Left common carotid artery plus branches (tissue), 1 donor: Measurements from ENCODE around the gene RPL37A.

GRCh38 chr2:216464370-216464734 lies 34.3 kb upstream of the RPL37A start:
- PRO-cap, result no peak

DNA sequence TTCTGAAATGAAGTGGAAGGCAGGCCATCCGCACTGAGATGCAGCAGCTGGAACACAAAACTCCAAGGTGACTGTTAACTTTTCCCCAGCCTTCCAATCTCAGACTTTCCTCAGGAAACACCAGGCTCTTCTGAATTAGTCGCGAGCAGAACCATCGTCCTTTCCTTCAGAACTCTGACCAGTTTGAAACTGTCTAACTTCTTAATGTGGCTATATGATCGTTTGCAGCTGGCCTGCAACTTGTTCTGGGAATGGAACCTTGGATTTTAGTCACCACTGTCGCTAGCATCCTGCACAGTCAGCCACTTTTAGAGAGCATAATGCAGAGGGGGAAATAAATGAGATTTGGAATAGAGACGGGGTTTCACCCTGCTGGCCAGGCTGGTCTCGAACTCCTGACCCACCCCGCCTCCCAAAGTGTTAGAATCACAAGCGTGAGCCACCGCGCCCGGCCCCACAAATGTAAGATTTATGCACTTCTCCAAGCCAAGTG lies 511 bp upstream of the RPL37A start:
- PRO-cap, result no peak

GRCh38 chr2:216498580-216499670 lies at the start of gene RPL37A:
TSS of gene RPL37A (plus strand) at chr2:216498844.
- PRO-cap, result bidirectional peak, plus-strand start at chr2:216498844, minus-strand start at chr2:216498721

DNA sequence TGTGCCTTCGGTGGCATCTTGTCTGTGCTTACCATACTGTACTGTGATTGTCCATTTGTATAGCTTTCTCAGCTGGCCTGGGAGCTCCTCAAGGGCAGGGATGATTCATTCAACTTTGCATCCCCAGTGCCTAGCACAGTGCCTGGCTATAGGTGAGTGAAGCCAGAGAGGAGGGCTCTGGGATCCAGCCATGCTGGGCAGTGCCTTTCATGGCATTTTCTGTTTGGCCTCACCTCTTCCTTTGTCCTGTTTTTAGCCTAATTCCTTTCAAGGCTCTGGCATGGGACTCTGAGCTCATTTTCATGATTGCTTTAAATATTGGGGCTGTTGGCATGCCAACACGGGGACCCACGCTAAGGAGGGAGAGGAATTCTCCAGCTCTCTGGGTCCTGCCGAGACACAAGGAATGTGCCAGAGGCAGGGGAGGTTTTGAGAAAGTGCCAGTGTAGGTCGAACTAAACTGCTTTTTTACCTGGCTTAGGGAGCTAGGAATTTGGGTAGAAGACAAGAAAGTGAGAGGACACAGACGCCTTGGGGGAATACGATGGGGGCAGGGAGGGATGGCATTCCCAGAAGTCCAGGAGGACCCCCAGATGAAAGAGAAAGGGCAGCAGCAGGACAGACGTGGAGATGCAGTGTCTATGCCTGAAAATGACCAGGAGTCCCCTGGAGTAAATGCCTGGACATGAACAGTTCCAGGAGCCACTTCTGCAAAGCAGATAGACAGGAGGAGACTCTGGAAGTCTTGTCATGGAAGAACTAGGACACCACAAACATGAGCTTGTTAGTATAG lies 42.3 kb downstream of the RPL37A start:
- PRO-cap, result no peak

DNA sequence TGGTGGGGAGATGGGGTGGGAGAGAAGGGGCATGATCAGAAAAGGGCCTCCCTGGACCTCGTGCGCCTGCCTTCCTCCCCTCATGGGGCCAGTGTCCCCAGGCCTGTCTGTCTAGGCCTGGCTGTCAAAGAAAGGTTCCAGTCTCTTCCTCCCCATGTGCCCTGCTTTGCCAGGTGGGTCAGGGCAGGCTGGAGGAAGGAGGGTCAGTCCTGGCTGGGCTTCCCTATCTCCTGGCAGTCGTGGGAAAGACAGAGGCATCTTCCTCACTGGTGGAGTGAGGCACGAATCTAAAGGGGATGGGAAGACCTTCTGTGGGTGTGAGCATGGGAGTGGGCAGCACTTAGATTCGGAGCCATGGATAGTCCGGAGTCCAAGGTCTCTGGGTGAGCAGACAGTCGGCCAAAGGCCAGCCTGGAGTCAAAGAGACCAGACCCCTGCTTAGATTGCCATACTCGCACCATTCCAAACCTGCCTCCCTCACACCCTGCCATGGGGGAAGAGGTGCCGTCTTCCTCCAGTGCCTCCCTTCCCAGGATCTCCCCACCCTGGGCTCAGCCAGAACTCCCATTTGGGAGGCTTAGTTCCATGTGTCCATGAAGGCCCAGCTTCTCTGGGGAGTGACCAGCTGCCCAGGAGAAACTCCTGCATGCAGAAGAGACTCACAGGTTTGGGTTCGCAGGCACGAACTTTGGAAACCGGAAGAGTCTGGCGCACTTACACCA lies 21.9 kb downstream of the IGFBP5 start:
- PRO-cap, result no peak

DNA sequence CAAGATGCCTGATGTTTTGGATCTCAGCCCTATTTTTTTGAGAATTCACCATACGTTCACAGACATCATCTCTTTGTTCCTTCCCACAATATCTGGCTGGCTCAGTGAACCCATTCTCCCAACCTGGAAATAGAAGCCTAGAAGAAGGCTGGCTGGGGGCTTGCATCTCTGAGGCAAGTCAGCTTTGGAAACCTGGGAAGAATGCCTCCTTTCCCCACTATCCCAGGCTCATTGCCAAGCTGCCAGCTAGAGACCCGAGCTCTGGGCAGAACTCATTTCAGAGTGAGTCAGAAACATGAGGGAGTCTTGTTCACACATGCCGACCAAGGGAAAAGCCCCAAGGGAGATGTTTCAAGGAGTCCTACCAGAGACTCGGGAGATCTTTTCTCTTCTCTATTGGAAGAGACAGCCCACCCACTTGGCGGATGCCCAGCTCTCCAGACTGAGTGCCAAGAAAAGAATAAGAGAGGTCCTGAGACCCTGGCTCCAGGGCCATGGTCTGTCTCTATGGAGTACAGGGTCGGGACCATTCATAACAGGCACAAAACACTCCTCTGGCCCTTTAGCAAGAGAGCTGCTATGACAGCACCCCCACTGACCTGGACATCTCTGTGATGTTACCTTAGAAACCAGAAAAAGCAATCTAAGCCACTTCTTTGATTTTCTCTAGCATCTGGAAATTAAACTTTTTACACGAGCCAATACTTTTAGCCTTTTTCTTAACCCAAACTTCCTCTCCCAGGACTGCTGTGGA lies 18.3 kb upstream of the IGFBP5 start:
- PRO-cap, result no peak

GRCh38 chr2:216810453-216810961 lies 49.4 kb downstream of the TNP1 start:
- PRO-cap, result no peak

GRCh38 chr2:217357773-217358384 lies 498.0 kb upstream of the TNP1 start:
- PRO-cap, result no peak

- PRO-cap, result no peak
Observed at GRCh38 chr2:217419129-217419690, 559.3 kb upstream of the TNP1 start.

- PRO-cap, result no peak
Observed at GRCh38 chr2:217555744-217555920, 447.2 kb downstream of the TNS1 start.

DNA sequence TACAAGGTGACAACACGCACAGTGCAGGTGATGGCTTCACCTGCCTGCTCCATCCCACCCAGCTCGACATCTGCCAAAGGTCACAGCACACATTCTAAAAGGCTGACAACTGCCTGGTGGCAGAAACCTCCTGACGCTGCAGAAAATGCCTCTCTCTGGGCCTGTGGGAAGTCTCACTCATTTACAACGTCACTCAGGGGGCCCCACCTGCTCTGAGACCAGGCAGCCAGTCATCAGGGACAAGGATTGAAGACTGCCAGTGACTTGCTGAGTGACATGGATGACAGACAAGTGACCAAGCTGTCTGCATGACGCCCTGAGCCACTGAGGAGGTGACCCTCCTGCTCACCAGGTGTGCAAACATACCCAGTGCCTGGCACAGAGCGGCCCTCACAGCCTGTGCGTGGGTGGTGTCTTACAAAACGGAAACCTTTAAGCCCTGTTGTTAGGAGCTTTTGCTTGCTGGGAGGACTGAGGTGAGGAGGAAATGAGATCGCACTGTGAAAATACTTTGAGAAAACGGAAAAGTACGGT lies 392.4 kb downstream of the TNS1 start:
- PRO-cap, result no peak

- PRO-cap, result no peak
Observed at GRCh38 chr2:217653193-217653802, 349.5 kb downstream of the TNS1 start.

DNA sequence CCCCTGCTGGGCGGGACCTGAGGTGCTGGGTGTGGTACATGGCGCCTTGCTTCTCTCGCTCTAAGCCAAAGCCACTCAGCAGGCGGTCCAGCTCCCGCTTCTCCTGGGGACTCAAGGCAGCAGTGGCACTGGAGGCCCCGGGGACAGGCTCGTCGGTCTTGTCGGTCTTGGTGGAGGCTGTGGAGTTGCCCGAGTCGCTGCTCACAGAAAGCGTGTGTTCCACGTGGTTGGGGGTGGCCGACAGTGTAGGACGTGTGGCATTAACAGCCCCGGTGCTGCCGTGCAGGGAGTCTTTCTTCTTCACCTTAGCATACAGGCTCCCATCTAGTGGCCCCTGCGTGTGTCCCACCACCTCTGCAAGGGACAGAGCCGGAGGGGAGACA lies 154.1 kb downstream of the TNS1 start:
- PRO-cap, result no peak

DNA sequence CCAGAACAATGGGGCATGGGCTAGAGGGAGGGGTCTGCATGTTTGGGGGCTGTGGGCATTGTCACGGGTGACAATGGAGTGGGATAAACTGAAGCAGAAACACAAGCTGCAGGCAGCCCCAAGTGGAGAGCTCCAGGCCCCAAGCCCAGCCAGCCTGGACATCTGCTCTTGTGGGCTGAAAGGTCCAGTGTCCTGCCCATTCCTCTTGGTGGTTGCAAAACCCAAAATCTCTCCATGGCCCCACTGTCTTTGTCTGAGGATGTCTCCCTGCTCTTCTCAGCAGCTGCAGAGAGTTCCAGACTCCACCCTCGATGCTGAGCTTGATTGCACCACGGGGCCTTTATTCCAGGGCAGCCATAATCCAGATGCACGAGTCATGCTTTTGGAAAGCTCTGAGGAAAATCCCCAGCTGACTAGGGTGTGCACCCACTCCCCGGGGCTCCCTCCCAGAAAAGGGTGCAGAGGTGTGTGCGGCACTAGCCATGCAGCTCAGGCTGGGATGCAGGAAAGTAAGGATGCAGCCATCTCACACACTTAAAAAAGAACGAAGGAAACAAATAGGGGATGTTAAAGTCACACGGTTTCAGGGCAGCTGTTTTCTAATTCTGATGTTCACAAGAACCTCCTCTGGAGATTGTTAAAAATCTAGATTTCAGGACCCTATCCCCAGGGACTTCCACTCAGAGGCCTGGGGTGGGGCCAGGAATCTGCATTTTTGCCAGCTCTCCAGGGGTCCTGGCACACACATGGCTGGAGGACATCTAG lies 149.2 kb downstream of the TNS1 start:
- PRO-cap, result no peak

DNA sequence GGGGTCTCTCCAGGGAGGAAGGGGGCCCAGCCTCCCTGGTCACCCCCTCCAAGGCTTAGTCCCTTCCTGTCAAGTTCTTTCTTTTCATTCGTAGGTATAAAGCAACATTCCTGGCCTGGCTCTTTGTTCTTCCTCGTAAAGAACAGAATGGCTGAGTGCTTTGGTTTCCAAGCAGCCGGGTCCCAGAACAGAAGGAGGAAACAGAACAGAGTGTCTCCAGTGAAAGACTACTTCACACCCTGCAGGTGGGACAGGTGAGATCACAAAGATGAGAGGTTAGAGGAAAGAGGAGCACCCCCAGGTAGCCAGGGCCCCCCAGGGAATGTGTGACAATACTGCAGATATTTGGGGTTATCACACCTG lies 139.8 kb downstream of the TNS1 start:
- PRO-cap, result no peak

DNA sequence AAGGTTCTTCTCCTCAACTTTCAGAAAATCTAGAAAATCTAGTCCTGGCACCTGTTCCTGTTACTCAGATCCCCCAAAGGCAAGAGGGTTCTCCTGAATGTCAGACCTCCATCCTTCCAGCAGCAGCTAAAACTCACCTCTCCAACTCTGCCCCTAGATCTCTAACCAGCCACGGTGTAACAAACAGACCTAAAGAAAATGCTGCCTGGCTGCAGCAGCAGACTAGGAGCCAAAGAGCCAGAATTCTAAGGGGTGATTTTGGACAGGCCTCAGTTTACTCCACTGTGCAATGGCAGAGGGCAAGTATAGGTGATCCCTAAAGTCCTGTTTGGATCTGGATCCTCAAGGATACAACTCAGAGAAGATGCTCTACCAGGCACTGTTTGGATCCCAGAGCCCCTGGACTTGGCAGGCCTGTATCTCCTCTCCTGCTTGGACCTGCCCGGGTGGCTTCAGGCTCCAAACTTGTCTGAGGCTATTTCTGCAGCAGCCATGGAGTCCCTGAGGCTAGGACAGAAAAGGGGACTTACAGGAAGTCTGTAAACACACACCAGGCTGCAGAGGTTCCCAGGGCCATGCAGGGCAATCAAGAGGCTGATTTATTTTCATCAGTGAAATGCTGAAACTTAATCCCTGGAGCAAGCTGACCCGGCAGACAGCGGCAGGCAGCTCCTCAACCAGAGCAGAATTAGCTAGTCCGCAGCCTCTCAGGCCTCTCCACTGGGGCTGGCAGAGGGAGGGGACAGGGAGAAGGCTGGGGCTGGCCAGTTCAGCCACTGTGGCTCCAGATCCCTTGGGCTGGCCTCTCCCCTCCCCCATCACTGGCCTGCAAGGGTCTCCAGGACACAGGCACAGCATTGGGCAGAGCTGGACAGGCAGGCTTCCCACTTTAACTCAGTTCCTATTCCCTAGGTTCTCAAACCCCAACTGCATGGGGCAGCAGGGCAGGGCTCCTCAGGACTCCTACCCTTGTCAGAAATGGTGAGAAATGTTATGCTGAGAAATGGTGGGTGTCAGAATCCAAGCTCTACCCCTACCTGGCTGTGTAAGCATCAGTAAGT lies 136.5 kb downstream of the TNS1 start:
- PRO-cap, result no peak

DNA sequence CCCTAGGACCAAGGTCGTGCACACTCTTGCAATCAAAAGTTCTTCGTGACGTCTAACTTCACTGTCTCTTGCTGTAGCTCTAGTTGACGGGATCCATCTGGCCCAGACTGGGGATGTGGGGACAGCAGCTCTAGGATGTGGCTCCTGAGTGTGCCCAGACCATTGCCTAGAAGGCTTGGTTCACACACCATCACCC lies 98.2 kb downstream of the TNS1 start:
- PRO-cap, result no peak

DNA sequence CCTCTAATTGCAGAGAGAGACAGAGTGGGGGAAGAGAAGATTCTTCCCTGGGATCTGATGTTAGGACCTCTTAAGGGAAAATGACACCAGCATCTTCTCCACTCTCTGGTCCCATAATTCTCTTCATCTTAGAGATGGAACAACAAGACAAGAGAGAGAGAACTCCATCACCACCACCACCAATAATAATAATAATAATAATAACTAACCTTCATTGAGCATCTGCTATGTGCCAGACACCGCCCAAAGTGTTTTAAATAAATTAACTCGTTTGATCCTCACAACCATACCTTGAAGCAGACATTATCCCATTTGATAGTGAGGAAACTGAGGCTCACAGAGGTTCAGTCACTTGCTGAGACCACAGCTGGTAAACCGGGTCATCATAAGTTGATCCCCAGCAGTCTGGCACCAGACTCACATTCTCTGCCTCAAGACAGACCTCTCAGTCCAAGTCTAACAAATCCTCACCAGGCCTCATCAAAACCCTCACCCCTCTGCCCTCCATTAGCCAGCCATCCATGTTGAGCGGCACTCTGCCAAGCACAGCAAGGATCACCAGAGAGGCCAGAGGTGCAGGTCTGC lies 63.8 kb downstream of the TNS1 start:
- PRO-cap, result no peak

DNA sequence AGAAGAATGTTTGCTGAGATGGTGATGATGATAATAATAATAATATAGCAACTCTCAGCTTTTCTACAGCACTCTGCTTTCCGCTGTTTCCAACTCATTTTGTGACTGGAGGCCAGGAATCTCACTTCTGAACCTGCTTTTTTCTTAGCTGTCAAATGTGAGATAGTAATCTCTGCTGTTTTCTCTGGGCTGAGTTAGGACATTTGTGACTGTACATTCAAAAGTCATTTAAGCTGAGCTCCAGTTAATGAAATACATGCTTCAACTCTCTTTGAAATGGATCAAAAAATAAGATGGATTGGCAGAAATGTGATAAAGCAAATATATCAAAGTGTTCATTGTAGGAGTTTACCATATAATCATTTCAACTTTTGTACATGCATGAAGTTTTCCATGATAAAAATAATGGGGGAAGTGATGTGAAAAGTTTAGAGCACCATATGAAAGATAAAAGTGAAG lies 58.3 kb downstream of the TNS1 start:
- PRO-cap, result no peak

DNA sequence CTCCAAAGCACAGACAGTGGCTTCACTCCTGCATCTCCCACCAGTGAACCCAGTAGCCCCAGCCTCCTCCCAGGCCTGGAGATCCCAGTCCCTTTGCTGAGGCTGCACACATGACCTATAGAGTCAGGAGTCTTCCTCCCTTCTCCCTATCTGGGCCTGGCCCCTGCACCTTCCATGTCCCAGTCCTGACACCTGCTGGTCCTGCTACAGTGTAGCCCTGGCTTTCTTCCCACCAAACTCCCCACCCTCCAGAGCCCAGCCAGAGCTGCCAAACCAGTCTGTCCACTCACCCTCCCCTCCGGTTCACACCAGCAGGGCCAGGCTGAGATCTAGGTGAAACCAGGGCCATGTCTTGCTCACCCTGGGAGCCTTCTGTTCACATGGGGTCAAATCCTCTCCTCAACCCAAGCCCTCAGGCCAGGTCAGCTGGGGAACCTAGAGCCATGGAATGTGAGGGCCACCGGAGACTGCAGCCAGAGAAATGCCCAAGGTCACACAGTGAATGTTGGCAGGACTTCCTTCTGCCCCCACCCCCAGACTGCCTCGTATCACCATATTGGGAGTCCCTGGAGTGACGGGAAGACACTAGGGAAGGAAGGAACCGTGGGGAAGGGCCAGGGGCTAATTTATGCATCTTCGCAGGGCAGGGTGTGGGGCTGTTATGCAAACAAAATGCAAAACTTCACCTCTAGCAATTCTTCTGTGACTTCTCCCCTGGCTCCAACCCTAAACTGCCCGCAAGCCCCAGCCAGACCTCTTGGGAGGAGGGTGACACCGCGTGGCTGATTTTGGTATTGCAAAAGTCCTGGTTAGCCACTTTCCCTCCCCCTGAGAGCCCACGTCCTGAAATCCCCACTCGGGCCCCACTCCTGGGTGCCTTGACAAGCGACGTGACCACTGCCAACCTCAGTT lies 14.6 kb downstream of the TNS1 start:
- PRO-cap, result no peak